Pericardium (tissue), 1 donor: ENCODE measurements around a stretch of chr2.

GRCh38 chr2:43051082-43051374, 175.4 kb downstream of the ZFP36L2 start:
- RRBS: no CpG with 5 or more reads among the region's 1 CpG

- RRBS: no CpG with 5 or more reads among the region's 7 CpGs
Measured at GRCh38 chr2:43264853-43265349, 38.5 kb upstream of the ZFP36L2 start.

DNA sequence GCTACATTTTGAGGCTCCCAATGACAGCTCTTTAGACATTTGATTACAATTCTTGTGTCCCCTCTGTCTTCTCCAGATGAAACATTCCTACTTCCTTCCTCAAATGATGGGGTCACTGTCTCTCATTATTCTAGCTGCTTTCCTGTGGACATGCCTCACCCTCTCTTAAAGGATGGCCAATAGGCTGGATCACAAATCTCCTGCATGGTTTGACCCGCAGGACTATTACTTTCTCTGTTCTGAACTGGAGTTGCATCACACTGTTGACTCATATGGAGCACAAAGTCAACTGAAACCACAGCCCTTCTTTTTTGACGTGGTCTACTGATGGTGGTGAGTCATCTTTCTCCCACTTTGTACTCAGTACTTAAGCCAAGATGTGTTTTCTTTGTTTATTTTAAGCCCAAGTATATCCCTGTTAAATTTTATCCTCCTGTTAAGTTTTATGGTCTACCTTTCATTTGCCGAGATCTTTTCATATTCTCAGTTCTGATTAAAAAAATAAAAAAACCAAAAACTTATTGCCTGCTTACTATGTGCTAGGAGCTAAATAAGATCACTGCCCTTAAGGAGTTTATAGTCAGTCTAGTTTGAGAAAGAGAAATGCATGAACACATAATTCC, 67.4 kb upstream of the ZFP36L2 start:
- RRBS: no CpG with 5 or more reads among the region's 3 CpGs

DNA sequence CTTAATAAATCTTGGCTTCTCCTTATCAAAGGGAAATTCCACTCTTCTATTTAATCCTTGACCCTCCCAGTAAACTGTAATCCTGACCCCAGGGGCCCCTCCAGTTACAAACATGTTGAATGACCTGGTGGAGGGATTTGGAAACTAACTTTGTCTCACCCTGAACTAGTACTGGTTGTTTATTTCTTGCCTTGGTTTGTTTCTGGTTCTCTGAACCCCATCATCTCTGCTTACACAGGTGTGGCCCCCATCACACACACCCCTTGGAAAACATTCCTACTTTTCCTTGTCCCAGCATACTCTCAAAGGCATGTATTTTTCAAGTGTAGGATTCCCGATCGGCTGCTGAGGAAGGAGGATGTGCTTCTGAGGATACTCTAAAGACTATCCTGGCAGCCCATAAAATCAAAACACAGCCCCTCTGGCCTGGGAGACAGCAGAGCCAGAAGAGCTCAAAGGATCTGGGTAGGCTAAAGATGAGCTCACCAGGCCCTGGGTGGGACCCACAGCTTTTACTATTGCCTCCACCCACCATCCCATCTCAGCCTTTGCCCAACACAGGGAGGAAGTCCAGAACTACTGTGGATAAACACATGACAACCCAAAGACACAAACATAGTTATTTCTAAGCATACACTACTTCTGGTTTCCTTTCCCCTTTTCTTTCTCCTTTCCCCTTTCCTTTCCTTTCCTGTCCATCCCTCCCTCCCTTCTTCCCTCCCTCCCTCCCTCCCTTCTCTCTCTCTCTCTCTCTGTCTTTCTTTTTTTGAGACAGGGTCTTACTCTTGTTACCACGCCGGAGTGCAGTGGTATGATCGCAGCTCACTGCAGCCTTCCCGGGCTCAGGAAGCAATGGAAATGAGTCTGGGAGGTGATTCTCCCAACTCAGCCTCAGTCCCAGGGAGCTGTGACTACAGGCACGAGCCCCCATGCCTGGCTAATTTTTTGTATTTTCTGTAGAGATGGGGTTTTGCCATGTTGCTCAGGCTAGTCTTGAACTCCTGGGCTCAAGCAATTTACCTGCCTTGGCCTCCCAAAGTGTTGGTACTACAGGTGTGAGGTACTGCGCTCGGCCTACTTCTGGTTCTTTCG, 79.2 kb upstream of the ZFP36L2 start:
- RRBS: no CpG with 5 or more reads among the region's 10 CpGs

- RRBS: no CpG with 5 or more reads among the region's 5 CpGs
Measured at GRCh38 chr2:43370084-43370549, 143.7 kb upstream of the ZFP36L2 start.

GRCh38 chr2:43904617-43905091, 65.9 kb downstream of the ABCG8 start:
- RRBS: no CpG with 5 or more reads among the region's 4 CpGs

DNA sequence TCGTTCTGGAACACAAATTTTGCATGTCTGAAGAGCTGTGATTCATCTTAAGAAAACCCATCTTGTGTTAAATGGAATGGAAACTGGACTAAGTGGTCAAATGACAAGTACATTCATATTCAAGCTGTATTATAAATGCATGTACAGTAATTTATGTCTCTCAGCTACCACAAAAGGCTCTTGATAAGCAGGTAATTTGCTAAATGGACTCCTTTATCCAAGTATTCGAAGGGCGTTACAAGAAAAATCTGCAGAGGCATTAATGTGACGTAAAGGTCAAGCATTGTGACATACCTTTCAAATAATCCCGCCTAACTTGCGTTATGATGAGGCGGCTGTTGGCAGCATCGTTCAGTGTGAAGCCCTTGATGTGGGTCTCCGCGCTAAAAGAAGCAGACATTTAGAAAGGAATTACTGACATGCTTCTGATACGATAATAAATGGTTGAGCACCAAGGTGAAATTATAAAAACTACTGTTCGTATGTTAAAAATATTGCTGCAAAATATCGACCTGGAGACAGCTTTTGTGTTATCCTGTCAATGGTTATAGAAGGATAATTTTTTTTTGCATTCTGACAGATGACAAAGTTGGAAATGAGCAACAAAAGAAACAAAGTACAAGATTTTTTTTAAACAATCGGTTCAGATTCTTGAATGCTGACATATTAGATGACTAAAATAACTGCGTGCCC, 66.8 kb downstream of the ABCG8 start:
- RRBS: no CpG with 5 or more reads among the region's 15 CpGs

GRCh38 chr2:43917921-43918913, 77.6 kb downstream of the LRPPRC start:
- RRBS: no CpG with 5 or more reads among the region's 13 CpGs

DNA sequence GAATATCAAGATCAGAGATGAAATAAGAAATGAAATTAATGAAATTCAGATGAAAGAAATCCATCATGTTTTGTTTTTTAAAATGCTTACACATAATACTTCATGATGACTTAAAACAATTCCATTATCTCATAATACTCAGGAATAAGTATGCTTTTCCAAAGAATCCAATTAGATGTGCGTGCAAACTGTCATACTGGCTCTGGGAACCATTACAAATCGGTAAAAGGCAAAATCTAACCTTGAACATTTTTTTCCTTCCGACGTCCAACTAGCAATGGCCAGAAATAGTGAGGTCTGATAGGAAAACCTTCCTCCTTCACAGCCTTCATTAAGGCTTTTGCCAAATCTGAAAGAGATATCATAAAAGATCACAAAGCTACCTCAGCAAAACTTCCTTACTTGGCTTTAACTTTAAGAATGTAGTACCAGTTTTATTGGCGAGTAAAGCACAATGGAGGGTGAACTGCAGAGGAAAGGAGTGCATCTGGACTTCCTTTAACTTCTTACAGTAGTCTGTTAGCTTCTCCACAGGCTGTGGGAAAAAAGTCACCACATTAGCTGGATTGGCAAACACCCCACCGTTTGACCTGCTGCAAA, 22.3 kb downstream of the LRPPRC start:
- RRBS: no CpG with 5 or more reads among the region's 6 CpGs

GRCh38 chr2:44061504-44061896, 65.7 kb upstream of the LRPPRC start:
- RRBS: no CpG with 5 or more reads among the region's 16 CpGs

DNA sequence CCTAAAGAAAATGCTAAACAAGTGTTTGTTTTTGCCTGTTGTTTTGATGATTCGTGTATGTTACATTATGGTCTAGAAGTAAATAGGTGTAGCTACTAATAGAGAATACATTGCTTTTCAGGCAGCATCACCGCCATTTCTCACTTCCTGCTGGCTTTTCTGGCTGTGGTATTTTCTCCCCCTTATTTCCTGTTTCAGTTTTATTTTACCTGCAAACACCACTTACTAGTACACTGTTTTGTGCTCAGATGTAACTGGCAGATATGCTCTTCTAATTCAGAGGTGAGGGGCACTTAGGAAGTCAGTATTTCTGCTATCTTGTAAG, 38.1 kb upstream of the SLC3A1 start:
- RRBS: no CpG with 5 or more reads among the region's 2 CpGs

DNA sequence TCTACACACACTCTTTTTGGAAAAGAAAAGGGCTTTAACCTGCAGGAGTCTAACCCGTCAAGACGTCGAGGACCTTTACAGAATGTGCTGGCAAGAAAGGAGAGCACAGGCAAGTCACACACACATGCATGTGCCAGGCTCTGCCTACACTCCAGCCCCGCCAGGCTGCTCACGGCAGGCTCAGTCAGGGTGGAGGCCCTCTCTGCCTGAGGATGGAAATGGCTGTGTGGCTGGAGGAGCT, 10.2 kb downstream of the SIX3 start:
- RRBS: no CpG with 5 or more reads among the region's 5 CpGs

- RRBS: 3% methylated on average over 28 of the region's 107 CpGs
Measured at GRCh38 chr2:45169266-45170219, 160.3 kb upstream of the SIX2 start.

DNA sequence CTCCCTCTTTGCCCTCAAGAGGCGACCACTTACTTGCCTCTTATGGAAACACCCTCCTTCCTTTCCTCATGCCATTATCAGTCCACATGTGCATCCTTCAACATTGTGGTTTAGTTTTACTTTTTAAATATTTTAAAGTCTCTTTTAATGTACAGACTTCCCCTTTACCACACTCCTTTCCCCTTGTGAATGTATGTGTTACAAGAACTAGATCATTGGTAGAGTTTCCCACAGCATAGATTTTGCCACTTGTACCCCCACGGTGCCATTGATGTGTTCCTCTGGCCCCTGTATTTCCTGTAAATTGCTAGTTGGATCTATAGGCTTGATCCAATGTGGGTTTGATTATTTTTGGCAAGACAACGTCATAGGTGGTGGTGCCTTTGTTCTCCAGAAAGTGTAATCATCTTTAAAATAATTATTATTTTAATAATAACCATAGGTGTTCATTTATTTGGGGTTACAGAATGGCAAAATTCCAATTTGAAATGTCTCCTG, 202.5 kb upstream of the SIX2 start:
- RRBS: no CpG with 5 or more reads among the region's 3 CpGs

DNA sequence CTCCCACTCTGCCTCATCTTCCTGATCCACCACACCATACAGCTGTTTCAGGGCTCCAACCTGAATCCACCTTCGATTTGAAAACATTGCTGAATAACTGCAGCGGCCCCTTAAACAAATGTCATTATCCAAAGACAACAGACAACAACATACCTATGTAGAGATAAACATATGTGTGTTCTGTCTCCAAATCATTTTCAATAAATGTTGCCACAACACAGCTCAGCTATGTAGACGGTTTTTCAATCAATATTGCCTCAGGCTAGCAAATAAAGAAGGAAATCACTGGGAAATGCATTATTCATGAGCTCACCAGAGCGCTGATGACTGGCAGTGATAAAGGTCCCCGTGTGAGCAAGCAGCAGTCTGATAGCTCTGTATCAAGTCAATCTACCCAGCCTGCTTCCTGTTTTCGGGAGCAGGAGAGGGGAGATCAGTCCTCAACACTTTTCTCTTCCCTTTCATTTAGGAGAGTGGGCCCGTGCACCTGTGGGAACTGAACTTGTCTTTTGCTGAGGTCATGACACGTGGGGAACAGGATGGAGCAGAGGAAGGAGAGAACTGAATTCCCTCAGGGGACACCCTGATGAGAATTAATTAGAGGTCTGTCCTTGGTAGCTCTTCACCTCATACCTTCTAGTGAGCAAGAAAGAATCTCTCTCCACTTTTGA, 253.8 kb upstream of the SIX2 start:
- RRBS: no CpG with 5 or more reads among the region's 8 CpGs

DNA sequence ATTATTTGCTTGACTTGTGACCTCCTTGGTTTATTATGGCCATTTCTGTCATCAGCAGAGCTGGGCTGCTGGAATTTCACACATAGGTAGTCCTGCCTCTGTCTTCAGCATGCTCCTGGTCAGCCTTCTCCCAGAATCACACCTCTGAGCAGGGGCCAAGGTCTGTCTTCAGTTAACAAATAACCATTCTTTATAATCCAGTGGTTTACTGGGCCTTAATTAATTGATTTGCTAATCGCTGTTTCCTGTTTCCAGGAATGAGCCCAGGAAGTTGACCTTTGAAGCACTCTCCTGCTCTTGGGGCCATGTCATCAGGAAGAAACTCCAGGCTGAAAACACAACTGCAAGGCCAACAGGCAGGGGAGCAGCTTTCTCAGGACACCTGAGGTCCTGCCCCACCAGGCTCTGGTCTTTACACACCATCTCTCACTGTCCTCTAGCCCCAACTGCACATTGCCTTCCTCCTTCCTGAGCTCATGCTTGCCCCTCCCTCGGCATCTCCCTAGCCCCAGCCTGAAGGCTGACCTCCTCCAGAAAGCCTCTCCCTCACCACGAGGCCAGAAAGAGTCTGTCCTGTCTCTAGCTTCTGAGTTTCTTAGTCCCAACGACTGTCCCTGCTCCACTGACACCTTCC, 278.4 kb downstream of the SRBD1 start:
- RRBS: no CpG with 5 or more reads among the region's 4 CpGs

- RRBS: no CpG with 5 or more reads among the region's 5 CpGs
Measured at GRCh38 chr2:45722960-45723528, 71.6 kb downstream of the PRKCE start.

DNA sequence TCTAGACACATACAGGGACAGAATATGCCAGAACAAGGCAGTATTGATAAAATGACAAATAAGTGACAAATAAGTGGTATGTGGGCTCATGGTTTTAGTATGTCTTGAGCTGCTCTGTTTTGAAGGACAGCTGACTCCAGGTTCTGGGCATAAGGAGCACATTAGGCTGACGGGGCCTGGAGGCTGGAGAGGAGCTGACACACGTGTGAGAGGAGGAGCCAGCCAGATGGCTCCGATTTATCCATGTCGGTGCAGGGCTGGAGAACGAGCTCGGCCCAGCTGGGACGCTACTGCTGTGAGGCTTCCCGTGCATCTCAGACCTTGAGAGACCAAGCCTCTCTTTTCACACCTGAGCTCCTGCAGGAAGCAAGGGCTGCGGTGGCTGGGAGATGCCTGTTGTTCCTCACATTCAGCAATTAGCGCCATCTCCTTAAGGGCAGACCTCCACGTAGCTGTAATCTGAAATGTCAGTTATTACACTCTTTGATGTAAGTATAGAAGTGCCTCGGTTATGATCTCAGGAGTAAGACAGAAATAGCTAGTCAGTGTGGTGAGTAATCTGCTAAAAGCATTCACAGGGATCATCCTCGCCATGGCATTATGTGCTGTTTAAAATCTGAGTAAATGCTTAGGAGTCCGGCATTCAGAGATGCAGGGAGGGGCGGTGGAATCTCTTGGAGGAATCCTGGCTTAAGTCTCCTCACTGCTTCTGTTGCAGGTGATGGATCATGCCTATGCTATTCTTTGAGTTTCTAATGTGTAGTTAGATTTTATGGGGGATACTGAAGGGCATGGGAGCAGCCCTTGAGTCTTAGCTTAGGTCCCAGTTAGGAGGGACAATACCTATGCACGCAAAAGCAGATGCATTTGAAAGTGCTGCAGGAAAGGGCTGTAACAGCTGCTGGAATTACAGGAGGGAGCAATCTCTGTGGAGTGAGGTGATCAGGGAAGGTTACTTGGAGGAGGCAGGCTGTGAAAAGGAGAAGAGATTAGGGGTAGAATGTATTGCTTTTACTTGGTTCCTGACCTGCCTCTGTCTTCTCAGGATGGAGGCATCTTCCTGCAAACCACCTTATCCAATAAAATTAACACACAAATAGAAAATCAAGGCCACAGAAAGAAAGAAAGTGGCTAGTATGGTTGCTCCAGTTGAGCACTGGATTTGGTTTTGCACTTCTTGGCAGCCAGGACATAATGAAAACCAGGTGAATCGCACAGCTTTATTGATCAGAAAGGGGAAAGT, 108.1 kb downstream of the PRKCE start:
- RRBS: no CpG with 5 or more reads among the region's 17 CpGs

GRCh38 chr2:45889965-45890488, 238.6 kb downstream of the PRKCE start:
- RRBS: no CpG with 5 or more reads among the region's 6 CpGs

DNA sequence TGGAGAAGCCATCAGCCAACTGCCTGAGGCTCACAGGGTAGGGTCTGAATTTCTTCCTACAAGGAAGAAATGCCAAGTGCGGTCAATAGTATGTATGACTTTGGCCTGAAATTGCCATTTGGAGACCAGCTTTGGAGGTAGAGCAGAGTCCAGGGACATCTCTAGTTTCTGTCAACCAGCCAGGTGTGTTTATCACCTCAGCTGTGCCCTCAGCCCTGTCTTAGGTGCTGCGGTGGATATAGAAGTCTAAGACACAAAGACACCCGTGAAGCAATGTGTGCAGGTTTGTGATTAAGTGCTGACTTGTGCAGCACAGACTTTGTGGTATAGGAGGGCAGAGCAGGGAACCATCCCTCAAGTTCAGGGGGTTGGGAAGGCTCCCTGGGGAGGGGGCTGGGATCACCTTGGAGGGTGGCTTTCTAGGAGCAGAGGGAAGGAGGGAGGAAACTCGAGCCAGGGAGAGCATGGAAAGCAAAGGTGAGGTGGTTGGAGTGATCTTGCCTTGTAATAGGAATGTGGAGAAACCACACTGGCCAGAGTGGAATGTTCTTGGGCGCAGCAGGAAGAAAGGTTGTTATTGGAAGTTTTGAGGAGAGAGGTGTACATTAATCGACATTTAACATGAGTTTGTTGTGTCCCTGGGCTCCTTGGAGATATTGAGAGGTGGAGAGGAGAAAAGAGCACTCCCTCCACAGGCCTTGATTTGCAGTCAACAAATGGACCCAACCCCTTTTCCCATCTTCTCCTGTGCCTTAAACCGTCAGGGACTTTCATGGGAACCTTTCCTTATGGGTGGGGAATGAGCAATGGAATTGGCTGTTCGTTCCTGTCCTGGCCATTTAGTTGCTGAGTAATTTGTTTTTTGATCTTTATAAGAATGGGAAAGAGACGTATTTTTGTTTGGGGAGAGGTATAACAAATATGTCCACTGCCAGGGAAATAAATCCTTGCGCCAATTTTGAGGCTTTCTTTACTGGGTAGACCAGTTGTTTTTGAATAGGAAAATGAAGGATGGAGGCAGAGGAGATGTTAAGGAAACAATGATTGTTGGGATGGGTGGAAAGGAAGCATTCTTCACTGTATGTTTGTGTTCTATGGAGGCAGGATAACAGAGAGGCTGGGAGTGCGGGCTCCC, 272.3 kb downstream of the PRKCE start:
- RRBS: no CpG with 5 or more reads among the region's 11 CpGs